ENCODE data around the genes LZTR1, MAPK1 and PPM1F.

- PRO-cap: no peak
- RAMPAGE, long total RNA: no peak
Observed at GRCh38 chr22:20965021-20965306, 2.1 kb upstream of the AIFM3 start.

- PRO-cap: no peak
- RAMPAGE, long total RNA: no peak
Observed at GRCh38 chr22:20979788-20980423, 2.2 kb upstream of the LZTR1 start.

GRCh38 chr22:20981513-20982635 lies at the start of gene LZTR1:
LZTR1 (plus strand) TSS chr22:20982297.
- PRO-cap: bidirectional peak, plus-strand start at chr22:20982299, minus-strand start at chr22:20982203
- RAMPAGE, long total RNA: no peak

GRCh38 chr22:21102631-21103275 lies 57.0 kb downstream of the LRRC74B start:
- PRO-cap: no peak
- RAMPAGE, long total RNA: no peak

DNA sequence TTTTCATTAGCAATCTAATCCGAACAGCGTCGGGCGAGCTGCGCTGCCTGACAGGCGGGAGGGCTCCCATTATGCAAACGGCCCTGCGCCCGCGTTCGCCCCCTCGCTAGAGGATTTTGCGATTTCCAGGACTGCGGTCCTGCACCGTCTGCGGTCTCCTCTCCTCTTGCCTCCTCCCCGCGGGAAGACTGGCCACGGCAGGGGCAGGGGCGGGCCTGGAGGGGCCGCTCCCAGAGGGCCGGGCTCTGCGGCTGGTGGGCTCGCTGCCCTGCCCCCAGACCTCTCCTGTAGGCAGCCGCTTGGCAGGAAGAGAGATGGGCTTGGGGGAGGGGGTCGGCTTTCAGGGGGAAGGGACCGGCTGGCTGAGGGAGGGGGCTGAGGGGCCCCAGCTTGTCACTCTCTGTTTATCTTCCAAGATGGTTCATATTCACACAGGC lies 738 bp downstream of the HIC2 start:
- PRO-cap: no peak
- RAMPAGE, long total RNA: no peak

DNA sequence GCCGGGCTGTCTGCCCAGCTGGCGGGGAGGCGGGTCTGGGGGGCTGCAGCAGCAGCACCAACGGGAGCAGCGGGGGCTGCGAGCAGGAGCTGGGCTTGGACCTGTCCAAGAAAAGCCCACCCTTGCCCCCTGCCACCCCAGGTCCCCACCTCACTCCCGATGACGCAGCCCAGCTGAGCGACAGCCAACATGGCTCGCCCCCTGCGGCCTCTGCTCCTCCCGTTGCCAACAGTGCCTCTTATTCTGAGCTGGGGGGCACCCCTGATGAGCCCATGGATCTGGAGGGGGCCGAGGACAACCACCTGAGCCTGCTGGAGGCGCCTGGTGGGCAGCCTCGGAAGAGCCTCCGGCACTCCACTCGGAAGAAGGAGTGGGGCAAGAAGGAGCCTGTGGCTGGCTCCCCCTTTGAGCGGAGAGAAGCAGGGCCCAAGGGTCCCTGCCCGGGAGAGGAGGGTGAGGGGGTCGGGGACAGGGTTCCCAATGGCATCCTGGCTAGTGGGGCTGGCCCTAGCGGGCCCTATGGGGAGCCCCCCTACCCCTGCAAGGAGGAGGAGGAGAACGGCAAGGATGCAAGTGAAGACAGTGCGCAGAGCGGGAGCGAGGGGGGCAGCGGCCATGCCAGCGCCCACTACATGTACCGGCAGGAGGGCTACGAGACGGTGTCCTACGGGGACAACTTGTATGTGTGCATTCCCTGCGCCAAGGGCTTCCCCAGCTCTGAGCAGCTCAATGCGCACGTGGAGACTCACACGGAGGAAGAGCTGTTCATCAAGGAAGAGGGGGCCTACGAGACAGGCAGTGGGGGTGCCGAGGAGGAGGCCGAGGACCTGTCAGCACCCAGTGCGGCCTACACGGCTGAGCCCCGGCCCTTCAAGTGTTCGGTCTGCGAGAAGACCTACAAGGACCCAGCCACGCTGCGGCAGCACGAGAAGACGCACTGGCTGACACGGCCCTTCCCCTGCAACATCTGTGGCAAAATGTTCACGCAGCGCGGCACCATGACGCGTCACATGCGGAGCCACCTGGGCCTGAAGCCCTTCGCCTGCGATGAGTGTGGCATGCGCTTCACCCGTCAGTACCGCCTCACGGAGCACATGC lies 21.3 kb upstream of the TMEM191C start:
- PRO-cap: no peak
- RAMPAGE, long total RNA: no peak

DNA sequence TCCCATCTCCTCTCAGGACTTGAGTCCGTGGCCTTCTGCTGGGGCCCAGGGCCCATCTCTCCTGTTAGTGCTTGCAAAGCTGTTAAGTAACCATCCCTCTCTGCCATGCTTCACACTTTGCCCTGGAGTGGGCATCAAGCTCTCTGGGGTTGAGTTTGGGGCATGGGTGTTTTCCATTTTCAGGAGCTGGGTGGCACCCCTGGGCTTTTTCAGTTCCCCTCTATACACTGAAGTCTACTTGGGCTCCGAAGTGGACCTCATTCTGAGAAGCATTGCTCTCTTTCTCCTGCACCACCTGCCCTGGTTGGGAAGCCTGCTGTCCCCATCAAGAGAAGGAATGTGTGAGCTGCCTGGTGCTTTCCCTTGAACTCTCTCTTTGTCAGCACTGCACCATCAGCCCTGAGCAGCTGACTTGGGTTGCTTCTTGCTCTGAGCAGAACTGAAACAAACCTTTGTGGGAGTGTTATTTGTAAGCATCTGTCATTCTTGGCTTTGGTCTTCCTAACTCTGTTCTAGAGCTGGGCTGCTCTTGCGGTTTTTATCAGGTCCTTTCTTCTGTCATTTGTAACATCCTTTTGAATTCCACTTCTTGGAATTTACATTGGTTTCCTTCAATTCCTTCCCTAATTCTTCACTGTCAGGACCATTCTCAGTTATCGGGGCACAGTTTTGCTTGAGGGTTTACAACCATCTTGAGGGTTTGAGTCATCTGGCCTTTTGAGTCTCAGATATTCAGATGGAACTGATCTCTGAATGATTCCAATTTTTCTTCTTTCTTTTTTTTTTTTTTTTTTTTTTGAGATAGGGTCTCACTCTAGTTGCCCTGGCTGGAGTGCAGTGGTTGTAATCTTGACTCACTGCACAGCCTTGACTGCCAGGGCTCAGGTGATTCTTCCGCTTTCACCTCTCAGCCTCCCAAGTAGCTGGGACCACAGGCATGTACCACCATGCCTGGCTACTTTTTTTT lies 20.5 kb downstream of the UBE2L3 start:
- PRO-cap: no peak
- RAMPAGE, long total RNA: no peak

GRCh38 chr22:21626087-21626893 lies 3.5 kb downstream of the YDJC start:
- PRO-cap: no peak
- RAMPAGE, long total RNA: no peak

DNA sequence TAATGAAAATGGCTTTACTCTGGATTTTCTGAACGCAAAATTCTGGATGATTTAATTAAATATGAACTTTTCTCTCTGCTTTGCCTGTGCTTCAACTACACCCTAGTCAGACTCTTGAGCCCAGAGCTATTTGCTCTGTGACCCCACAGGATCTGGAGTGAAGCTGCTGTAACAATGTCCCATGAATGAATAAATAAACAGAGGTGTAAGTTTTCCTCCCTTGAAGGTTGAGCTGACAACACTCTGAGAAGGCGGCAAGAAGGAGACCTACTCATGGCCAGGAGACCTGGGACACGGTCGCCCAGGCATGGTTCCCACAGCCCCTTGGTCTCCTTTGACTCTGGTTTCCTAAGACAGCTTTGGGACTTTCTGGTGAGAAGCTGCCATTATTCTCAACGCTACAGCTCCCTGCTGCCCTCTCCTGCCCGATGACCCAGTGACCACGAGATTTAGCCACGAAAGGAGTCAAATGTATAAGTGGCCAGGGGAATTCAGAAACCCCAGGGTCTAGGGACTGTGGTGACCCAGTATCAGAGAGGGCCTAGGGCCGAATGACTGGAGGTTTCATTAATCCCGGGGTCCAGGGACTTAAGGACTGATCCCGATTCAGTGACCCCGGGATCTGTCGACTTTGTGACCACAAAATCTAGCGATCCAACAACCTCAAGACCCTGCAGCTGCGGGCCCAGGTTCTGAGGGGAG lies 740 bp upstream of the SDF2L1 start:
- PRO-cap: no peak
- RAMPAGE, long total RNA: no peak

DNA sequence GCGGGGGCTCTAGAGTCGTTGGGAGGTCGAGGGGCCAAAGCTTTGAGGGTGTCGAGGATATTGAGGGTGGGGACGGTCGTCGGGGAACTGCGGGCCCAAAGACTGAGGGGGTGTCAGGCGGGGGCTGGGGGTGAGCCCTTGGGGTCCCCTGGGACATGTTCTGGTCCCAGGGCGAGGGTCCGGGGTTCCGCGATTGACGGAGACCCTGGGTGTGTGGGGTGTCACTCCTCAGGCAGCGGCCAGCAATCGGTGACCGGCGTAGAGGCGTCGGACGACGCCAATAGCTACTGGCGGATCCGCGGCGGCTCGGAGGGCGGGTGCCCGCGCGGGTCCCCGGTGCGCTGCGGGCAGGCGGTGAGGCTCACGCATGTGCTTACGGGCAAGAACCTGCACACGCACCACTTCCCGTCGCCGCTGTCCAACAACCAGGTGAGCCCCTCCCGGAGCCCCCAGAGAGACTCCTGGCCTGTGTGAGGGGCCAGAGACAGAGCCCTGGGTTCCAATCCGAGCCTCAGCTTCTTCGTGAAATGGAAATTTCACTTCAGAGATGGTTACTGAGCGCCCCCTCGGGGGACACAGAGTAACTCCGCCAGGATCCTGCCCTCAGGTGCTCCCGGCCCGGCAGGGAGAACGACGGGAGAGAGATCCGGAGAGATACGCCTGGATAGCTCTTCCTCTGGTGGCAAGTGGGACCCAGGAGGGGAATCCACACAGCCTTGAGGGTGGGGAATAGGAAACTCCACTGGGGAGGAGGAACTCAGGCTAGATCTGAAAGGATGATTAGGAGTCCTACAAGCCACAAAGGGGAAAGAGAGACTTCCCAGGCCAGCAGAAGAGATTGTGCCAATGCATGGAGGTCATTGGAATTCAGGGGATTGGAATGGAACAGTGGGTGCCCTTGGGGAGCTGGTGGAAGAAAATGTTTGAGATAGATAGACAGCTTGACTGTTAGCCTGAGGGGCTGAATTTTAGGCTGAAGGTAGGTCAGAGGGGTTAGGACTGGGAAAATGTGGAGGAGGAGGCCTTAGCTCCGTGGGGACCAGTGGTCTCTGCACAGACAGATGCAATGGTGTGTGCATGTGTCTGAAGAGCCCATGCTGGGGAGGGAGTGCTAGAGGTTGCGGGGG lies 891 bp downstream of the SDF2L1 start:
- PRO-cap: no peak
- RAMPAGE, long total RNA: no peak

DNA sequence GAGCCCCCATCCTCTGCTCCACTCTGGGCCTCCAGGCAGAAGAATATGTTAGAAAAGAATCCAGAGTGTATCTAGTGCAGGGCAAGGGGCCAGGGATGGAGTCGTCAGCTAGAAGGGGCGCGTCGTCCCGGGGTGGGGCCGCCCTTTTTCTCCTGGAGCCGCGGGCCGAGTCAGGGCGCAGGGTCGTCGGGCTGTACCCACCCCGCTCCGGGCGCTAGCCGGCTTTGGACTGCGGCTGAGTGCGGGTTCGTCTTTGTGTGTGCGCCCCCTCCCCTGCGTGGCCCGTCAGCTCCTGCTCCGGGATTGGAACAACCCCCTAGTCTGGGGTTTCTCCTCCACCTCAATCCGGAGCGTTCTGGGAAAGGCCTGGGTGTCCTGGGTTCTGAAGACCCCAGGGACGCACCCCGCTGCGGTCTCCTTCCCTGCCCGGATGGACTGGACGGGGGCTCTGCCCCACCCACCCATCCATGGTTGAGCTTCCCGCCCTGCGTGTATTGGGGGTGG lies 10.4 kb downstream of the SDF2L1 start:
- PRO-cap: no peak
- RAMPAGE, long total RNA: no peak

DNA sequence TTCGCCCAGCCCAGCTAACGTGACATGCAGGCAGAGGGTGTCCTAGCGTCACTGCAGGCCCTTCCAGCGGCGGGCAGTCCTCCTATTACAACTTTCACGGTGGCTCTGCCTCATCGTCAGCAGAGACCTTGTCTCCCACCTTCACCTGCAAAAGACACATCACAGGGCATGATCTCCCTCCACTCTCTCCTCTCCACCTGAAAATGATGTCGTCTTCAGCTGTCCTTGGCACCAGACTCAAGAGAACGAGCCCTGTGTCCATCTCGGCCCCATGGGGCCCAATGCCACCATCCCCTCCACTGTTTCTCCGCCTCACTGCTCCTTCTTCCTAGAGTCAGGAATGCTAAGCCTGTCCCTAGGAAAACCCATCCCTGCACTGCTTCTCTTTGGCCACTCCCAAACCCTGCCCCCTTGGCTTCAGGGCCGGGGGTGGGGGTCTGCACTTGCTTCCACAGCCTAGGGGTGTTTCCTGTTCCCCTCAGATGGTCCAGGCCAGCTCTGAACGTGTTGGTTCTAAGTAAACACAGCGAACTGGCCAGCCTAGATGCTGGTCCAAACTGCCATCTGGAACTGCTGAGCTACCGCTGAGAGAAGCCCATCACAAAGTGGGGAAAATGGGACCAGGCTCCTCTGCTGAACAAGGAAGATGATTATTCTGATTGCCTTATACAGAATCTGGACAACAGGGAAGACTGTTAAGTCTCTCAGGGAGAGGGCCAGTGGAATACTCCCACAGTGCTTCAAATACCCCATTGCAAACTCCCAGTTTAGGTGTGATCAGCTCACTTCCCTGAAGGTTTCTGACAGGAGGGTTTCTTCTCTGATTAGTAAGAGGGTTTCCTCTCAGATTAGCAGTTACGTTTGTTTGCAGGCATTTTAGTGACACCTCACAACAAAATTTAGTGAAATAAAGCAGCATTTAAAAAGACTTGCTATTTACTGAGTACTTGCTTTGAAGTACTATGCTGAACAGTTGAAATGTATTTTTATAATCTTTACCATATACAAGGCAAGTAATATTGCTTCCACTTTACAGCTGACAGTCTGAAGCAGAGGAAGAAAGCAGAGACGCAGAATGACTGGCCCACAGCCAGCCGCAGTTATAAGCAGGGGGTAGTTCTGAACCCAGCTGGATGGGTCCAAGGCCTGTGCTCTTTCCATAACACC lies 23.5 kb upstream of the YPEL1 start:
- PRO-cap: no peak
- RAMPAGE, long total RNA: no peak

GRCh38 chr22:21834959-21836204 lies 32.1 kb downstream of the MAPK1 start:
- PRO-cap: no peak
- RAMPAGE, long total RNA: no peak

GRCh38 chr22:21848123-21848964 lies 19.1 kb downstream of the MAPK1 start:
- PRO-cap: no peak
- RAMPAGE, long total RNA: no peak

DNA sequence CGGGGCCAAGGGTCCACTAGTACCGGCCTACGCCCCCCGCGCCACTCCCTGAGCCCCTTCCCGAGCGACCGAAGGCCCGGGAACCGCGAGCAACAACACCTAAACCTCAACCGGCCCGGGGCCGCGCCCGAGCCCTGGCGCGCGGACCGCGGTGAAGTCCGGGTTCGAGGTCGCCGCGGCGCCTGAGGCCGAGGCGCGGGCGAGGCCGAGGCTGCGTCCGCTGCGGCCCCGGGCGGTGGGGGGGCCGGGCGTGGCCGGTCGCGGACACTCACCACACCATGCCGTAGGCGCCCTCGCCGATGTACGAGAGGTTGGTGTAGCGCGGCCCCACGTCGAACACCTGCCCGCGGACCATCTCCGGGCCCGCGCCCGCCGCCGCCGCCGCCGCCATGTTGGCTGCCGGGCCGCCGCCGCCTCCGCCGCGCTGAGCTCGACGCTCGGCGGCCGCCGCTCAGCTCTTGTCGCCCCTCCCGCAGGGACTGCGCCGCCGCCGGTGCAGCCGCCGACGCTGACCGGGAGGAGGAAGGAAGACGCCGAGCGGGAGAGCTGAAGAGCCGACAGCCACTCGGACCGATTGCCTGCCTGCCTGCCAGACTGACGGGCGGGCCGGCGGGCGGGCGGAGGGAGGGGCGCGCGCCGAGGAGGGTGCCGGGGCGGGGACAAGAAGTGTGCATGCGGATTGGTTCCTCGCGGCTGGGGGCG lies at the start of gene MAPK1:
Gene MAPK1 (minus strand): TSS at position 596 of the 702 bp plus-strand sequence.
- PRO-cap: bidirectional peak, plus-strand start outside the sequence, minus-strand start at position 576 of the sequence
- RAMPAGE, long total RNA: no peak

- PRO-cap: unidirectional peak, minus-strand start at chr22:21952815
- RAMPAGE, long total RNA: start-site peak on the minus strand at chr22:21952815-21952848, 580 and 398 reads in 2 replicates
Observed at GRCh38 chr22:21952637-21953272, at the start of gene PPM1F. PPM1F (minus strand) TSS chr22:21952848.

DNA sequence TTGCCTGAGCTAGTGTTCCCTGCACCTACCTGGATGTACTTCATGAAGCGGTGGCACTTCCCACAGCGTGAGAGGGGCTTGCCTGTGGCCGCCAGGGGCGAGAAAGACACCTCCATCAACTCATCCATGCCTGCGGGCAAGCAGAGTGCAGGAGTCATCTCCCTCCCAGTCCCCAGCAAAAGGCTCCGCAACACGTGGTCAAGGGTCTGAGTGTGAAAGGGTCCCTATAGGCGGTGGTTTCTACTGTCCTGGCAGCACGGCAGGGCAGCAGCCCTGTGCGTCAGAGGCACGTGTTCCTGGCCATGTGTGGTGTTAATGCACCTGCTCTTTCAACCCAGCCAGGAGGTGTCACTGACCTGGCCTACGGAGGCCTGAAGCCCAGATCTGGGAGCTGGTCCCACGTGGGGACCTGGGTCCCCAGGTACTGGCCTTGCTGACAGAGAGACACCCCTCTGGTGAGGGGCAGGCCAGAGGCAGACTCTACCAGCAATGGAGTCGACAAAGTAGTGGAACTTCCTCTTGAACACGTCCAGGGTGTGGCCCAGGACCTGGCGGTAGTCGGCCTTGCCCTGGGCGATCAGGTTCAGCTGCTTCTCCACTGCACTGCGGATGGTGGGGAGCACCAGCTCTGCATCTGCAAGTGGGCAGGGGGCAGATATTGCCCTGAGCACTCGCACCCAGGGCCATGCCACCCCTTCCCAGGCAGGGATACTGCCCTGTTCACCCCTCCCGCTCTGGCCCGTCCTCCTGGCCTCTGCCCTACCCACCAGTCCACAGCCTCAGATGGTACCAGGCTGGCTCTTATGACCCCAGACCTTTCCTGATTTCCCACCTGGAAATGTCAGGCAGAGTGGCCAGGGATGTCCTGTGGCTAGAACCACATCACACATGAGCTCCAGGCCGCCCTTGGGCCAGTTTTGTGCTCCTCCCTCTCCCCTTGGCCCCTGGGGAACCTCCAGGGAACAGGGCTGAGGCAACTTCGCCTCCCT lies 6.7 kb upstream of the PPM1F start:
- PRO-cap: no peak
- RAMPAGE, long total RNA: no peak

GRCh38 chr22:21961703-21962290 lies 9.1 kb upstream of the PPM1F start:
- PRO-cap: no peak
- RAMPAGE, long total RNA: no peak

- PRO-cap: no peak
- RAMPAGE, long total RNA: no peak
Observed at GRCh38 chr22:21984780-21985255, 2.2 kb upstream of the TOP3B start.

DNA sequence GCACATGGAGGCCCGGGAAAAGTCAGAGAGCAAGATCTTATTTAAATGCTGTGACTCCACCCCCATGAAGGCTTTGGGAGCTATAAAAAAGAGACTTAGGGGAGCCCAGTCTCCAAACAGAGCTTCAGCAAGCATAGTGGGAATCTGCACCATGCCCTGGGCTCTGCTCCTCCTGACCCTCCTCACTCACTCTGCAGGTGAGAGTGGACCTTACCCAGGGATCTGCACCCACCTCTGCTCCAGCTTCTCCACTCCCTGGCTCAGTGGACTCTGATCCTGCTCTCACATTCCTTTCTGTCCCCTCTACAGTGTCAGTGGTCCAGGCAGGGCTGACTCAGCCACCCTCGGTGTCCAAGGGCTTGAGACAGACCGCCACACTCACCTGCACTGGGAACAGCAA lies 29.9 kb upstream of the VPREB1 start:
- PRO-cap: no peak
- RAMPAGE, long total RNA: no peak

Data from urinary bladder (tissue), 3 donors.